ENCODE measurements around a stretch of chr2.

GRCh38 chr2:46540371-46541032, 1.8 kb upstream of the RHOQ start:
- PRO-cap, result unidirectional peak, plus-strand start at chr2:46540965

DNA sequence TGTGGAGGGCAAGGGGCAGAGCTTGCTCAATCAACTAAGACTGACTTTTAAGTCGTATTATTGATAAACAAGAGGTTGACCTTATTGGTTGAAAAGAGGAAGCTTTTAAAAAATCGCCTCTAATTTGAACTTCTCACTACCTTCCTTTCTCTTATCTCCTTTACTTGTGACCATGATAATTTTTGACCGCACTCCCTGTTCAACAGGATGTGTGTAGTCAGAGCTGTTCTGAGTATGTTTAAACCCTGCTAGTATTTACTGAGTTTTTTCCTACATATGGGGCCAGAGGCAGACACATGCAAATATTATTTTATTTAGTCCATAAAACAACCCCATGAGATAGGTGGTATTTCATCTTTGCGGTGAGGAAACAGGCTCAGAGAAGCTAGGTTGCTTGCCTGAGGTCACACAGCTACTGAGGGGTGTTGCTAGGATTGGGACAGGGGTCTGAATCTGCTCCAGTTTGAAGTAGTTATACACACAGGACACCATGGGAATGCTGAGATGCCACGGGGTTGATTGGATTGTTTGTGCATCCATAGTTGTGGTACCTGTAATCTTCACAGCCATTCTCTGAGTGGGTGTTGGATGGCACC, 2.9 kb upstream of the ATP6V1E2 start:
- PRO-cap, result no peak

DNA sequence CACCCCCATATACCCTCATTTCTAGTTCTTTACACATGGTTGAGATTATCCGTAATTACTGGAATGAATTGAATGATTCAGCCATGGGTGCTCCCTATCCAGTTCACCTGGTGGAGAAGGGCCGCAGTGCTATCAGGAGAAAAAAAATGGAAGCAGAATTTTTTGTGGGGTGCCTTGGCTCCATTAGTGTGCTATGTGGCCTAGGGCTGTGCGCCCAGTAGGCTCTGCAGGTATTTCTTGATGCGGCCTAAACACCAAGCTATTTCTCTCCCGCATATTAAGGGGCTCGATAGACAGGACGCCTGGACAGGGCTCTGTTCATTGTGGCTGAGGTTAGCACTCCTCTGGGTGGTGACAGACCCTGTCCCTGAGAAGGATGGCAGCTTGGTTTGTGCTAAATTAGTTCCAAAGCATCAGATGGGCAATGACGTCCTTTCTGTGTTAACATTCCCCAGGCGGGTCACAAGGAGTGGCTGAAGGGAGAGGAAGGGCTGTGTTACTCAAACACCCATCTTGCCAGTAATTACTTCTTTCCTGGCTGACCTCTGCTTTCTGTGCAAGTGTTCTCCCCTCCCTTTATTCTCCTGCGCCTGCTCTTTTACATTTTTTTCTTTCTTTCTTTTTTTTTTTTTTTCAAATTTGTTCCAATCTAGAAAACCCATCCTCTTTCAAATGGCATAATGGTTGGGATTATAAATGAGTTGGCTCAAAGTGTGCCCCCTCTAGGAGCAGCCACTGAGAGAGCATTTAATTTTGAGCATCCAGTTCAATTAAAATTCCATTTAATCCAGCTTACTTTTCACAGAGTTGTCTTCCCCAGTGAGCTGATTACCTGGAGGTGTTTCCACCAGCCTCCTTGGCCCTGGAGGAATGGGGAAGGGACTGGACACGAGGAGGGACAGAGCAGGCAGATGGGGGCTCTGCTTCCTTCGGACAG, 12.1 kb upstream of the ATP6V1E2 start:
- PRO-cap, result no peak

GRCh38 chr2:46568998-46569902, 26.9 kb upstream of the ATP6V1E2 start:
- PRO-cap, result no peak

GRCh38 chr2:46634847-46635304, 17.9 kb downstream of the CRIPT start:
- PRO-cap, result no peak

DNA sequence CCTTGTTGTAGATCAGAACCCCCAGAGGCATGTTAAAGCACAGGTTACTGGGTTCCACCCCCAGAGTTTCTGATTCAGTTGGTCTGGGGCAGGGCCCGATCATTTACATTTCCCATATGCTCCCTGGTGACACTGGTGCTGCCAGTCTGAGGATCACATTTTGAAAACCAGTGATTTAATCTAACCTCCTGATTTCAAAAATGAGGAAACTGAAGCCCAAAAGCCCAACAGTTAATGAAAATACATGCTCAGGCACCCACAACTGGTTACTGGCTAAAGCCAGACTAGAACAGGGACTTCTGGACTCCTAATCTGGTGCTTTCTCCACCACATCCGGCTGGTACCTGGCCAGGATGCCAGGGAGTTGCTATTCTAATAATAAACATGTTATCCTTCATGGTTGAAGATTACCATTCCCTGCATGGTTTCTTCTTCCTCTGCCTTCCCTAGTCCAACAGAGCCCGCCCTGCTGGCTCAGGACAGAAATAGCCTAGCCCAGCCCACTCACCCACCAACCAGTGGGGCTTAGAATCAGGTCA, 35.6 kb upstream of the SOCS5 start:
- PRO-cap, result no peak

DNA sequence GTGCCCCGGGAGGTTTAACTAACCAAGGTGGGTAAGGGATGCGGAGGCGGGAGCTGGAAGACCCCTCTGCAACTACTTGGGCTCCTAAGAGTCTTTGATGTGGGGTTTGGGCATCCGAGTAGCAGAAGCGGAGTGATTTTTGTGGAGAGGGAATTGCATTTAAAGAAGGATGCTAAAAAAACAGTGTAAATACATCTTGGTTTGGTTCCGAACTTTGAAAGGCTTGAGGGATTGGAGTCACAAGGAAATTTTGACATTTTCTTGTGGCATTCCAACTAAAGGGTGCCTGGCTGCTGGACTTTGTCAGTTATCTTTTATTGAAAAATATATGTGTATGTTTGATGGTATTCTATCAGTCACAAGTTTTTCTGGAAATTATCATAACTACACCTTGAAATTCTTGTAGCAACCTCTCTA, 902 bp downstream of the SOCS5 start:
- PRO-cap, result no peak

DNA sequence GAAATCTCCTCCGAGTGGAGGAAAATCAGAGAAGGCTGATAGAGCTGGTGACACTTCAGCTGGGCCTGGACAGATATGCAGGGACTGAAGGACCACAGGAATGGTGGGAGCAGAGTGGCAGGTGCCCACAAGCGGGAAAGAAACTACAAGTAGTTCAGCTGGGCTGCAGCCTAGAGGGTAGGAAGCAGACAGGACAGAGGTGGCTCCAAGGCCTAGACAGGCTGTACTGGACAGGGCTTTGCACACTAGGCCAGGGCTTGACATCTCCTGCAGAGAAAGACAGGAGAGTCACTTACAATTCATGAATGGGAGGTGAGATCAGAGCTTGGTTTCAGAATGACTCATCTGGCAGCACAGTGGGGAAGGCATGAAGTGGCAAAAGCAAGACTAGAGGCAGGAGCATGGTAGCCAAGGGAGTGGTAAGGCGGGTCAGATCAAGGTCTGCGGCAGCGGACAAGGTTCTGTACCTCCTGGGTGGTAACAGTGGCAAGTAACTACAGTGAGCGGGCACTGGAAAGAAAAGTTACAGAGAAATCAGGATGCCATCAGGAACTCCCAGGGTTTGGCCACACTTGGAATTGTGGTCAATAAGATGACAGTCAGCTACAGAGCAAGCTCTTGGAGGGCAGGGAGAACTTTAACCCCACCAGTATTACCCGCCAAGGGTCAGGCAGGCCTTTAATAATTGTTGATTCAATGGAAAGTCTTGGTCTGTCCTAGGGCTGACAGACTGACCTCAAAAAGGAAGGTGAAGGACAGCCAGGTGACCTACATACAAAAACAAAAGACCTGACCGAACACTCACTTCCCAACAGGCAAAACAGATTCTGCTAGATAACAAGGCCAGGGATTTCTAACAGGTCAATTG, 5.8 kb downstream of the MCFD2 start:
- PRO-cap, result no peak

DNA sequence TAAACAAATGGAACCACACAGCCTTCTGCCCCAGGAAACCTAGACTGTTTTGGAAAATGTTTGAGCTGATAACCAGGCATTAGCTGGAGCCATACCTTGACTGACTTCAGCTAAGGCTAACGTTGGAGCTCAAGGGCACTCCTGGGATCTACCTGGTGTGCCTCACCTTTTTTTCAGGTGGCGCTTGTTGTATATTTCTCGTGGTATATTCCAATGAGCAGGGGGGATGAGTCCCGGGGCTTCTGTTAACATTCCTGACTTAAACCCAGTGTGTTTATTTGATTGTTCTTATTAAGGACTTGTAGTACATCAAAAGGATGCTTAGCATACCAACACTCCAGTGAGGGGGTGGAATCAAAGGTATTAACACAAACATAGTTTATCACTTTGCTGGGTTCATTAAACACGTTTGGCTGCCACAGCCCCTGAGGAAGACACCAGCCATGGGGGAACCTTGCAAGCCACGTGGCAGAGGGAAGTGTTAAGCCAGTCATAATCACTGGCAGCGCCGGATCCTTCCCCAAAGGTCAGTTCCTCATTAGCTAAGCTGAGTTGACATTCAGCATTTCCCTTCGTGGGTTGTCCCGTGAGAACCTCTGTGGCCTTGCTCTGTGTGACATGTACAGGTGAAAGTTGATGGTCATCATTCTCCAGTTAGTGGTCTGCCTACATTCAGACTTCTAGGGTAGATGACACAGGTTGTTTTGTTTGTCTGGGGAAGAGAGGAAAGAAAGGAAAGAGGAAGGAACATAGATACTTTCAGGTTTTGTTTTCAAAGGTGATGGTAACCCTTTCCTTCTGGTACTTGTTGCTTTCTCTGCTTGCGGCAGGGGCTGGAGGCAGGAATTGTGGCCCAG, 94.1 kb downstream of the TTC7A start:
- PRO-cap, result no peak

DNA sequence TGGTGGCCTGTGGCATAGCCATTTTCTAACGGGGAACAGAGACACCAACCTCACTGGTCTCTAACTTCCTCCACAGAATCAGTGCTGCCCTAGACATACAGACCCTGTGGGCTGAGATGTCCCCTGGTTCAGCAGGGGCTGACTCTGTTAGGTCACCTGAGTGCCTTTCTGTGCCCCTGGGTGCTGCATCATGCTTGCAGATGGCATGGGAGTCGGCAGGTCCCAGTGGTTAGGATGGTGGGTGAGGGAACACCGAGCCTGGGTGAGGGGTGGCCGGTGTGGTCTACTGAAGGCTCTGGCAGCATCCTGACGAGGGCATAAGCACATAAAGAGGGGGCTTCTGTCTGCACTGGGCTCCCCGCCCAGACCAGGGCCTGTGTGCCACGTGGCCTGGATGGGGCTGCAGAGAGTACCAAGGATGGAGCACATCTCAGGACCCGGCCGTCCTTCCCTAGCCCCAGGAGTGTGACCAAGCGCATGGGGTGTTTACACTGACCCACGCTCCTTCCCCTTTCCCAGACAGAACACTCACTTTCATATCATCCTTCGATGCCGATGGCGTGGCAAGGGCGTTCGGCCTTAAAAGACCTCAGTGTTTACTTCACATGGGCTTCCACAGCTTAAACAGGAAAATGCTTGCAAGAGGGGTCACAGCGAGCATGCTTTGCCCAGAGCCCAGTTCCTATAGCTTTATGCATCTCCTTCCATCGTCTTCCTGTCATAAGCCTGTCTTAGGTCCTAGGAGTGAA, 99.0 kb downstream of the TTC7A start:
- PRO-cap, result no peak

GRCh38 chr2:47043050-47043943, 102.3 kb downstream of the TTC7A start:
- PRO-cap, result unidirectional peak, minus-strand start at chr2:47043759

DNA sequence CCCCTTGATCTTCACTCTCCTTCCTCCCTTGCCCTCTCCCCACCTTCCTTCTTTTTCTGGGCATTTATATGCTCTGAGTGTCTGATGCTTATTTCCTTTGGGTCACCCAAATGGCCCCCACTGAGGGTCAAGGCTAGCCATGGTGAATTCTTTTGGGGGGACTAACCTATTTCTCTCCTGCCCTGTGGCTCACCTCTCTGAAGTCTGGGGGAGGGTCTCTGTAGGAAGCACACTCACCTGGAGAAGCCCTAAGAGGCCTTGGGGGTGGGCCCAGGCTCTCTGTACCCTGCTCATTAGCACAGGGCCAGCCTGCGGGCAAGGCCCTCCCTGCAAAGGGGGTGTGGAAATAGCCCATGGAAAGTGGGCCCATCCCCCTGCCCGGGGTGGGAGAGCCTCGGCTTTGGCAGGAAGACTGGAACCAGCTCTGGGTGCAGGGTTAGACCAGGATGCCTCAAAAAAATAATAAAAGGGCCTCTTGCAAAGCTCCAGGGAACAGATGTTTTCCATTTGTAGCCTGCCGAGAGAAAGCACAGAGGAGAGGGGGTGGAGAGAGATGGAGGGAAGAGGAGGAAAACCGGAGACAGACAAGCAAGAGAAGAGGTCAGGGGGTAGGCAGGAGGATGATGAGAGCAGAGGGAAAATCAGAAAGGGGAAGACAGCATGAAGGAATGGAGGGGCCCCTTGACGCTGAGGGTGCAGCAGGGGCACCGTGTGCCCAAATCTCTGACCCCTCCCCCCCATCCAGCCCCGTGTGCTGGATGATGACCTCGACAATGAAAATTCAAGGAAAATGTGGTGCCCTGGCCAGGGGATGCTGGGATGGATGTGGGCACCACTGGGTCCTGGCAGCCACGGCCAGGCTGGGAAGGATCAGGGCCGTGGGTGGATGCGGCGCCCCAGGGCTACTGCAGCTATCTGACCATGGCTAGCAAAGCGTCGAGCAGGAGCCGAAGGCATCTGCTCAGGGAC, 98.6 kb downstream of the STPG4 start:
- PRO-cap, result no peak

- PRO-cap, result no peak
These were observed 83.9 kb downstream of the STPG4 start for GRCh38 chr2:47071008-47071863.

- PRO-cap, result no peak
These were observed 79.7 kb downstream of the STPG4 start for GRCh38 chr2:47075295-47075877.

DNA sequence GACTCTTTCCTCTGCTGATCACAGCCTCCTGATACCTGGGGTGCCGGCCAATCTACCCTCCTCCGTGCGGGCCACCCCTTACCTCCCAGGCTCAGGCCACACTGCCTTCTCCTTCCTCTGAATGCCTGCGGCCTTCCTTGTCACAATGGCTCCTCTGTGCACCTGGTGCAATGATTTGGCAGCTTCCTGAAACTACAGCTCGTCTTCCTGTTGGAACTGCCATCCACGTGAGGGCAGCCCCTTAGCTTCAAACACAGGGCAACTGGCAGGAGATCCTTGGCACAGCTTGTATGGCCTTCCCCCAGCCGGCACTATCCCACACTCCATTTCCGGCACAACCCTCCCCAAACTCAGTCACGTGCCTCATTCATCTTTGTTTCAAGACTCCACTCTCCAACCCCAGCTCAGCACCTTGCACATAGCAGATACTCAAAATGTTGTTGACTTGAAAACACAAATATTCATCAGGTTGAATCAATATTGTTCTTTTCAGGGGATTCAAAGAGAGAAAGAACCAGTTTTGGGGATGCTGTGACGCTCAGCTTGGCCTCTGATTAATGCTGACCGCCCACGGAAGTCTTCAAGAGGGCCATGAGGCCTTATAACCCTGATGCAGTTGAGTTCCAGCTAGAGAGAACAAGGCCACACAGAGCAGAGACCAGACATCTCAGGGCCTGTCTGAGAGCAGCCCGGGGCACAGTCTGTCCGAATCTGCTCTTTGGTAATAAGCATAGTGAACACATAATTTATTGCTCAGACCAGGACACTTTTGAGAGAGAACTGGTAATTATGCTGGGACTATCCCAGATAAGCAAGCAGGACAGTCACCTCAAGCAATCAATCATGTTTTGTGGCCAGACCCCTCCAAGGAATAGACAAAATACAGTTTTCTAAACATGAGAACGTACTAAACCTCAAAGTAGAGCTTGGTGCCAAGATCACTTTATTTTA, 68.8 kb downstream of the STPG4 start:
- PRO-cap, result no peak

DNA sequence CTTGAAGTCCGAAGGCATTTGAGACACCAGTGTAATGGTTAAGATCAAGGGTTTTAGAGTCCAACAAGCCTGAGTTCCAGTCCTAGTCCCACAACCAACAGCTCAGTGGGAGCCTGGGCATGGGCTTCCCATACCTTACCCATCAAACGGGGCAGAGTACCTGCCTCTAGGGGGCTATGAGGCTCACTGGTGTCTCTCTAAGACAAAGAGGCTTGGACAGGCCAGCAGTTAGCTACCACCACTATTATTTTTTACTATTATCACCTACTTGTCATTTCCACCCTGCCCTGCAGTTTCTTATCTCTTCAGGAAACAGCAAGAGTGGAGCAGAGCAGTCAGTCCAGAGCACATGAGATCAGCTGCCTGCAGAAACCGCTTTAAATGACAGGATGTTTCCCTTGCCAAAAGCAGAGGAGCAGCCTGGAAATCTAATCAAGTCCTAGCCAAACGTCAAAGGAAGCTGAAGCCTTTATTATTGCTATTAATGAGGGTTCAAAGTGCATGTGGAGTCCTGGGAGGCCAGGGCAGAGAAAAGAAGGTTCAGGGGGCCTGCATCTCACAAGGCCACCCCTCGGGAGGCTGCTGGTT, 66.6 kb downstream of the STPG4 start:
- PRO-cap, result no peak

GRCh38 chr2:47345882-47346197, 23.3 kb upstream of the EPCAM start:
- PRO-cap, result no peak

DNA sequence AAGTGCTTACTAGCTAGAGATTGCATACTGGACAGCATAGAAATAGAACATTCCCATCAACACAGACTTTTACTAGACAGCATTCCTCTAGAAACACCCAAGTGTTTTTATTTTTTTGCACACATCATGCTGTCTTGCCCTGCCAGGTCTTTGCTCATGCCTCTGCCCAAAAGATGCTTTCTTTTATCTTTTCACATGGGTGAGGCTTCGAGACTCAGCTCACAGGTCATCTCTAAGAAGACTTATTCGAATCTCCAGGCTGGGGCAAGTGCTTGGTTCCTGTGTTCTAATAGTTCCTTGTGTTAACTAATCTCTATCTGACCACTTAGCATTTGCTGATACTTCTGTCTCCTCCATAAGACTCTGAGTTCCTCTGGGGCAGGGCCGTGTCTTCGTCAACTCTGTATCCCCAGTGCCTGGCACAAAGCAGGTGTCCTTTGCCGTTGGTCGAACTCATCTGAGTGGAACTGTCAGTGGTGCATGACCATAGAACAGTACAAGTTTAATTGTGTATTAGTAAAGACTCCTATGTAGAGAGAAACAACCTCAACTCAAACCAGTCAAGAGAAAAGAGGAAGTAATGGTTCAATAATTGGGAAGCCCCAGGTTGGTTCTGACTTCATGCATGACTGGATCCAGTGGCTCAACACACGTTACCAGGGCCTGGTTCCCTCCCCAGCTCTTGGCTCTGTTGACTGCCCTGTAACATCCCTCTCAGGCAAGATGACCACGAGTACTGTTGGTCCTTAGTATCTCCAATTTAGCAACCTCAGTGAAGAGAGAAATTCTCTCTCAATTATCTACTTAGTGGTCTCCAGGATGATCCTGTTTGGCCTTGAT, 58.8 kb upstream of the MSH6 start:
- PRO-cap, result no peak

- PRO-cap, result no peak
These were observed 794 bp upstream of the MSH6 start for GRCh38 chr2:47782243-47782459.

- PRO-cap, result no peak
These were observed 28.7 kb downstream of the MSH6 start for GRCh38 chr2:47811336-47812395.

All from trachea (tissue), 1 donor.